ENCODE data around the gene BMP4.

- PRO-cap: no peak
These were observed 60.2 kb upstream of the FERMT2 start for GRCh38 chr14:53010893-53011662.

DNA sequence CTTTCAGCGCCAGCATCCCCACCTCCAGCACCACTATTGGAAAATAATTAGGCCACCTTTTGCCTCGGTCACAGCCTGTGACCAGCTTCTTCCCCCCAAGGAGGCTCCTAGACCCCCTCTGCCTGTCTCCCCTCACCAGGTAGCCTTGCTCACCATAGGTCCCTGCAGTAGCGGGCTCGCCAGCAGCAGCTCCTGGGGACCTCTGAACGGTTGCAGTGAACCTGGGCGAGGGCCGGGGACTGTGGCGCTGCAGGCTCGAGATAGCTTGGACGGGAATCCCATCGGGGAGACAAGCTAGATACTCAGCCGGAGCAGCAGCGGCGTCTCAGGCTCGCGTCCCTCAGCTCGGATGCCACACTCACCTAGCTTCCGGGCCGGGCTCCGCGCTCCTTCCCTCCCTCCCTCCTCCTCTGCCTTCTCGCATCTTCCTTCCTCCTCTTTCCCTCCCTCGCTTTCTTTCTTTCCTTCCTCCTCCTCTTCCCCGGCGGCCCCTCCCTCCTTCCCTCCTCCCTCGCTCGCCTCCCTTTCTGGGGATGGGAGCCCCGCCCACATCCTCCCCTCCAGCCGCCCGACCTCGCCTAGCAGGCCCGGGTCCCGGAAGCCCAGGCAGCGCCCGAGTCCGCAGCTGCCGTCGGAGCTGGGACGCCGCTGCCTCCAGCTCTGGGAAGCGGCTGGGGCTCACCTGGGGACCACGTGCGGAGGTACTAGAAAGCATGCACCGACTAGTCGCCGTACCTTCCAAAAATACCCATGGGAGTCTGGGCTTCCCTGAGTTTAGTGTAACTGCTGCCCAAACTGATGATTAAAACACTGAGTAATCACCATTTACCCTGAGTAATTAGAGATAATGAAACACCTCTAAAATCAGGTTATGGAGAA, at the start of gene BMP4:
Gene BMP4 (minus strand): TSS at position 429 of the 879 bp plus-strand sequence.
- PRO-cap: no peak

DNA sequence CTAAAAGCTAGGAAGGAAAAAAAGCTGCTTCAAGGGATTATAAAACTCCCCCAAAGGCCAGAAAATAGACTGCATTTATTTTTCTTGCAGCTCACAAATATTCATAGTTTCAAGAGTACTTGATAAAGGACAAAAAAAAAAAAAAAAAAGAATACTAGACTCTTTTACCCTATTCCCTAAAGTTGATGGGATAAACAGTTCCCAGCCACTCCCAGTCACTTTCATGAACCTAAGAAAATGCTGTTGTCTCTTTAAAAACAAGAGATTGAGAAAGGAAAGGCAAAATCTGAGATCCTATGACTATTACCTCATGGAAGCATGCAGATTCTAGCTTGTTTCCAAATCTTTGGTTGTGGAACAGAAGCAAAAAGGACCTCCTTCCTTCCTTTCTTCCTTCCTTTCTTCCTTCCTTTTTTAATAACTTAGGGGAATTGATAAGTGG, 128.8 kb upstream of the BMP4 start:
- PRO-cap: no peak

GRCh38 chr14:54576008-54577311, 9.5 kb downstream of the SAMD4A start:
- PRO-cap: no peak

GRCh38 chr14:54608198-54608825, 41.4 kb downstream of the SAMD4A start:
- PRO-cap: no peak

GRCh38 chr14:54648218-54648749, 81.4 kb downstream of the SAMD4A start:
- PRO-cap: no peak

GRCh38 chr14:54685922-54687089, 119.4 kb downstream of the SAMD4A start:
- PRO-cap: no peak

GRCh38 chr14:54706412-54706993, 139.6 kb downstream of the SAMD4A start:
- PRO-cap: no peak

DNA sequence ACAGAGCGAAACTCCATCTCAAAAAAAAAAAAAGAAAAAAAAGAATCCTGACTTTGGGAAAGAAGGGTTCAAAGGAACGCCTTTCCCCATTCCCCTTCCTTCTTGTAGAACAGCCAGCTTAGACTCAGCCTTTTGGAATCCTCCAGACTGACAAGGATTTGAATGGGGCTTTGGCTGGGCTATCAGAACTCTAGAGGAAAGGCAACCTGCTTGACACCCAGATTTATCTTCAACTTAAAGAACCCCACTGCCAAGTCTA, 152.0 kb downstream of the SAMD4A start:
- PRO-cap: no peak

- PRO-cap: unidirectional peak, minus-strand start at chr14:54773314; bidirectional peak, plus-strand start at chr14:54773678, minus-strand start at chr14:54773515
These were observed 129.4 kb downstream of the GCH1 start for GRCh38 chr14:54772949-54773996.

DNA sequence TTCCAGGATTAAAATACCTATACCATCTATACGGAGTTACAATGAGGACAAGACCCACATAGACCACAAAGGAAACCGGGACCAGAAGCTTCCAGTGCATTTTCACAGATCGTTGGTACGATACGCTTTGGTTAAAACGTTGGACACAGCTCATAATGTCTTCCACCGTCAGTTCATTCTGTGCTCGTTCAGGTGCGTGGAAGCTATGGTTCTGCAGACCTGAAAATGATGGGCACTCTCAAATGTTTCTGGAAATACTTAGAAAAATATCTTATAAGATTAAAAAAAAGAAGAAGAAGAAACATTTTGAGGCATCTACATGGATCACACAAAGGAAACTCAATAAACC, 59.8 kb downstream of the GCH1 start:
- PRO-cap: no peak

- PRO-cap: no peak
These were observed 56.5 kb upstream of the GCH1 start for GRCh38 chr14:54959172-54959531.

DNA sequence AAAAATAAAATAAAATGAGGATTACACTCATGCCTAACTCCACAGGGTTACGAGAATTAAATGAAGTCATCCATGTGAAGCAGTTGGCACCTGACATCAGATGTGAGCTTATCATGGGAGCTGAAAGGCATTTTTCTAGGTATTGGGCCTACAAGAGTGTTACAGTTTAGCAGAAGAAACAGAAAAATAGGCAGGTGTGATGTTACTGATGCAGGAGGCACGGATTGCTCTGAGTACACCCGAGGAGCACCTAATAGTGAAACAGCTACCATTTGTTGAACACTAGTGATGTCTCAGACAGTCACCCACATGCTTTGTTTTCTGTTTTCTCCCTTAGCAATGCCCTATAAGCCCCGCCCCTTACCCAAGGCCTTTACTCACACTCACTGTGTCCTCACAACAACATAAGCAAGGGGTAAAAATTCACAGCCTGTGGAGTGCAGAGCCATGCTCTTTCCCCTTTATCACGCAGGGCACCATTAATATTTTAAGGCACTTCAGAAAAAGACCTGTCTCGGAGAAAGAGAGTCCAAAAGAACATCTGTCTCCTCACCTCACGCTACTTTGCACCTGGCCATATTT, 25.7 kb downstream of the MAPK1IP1L start:
- PRO-cap: no peak

- PRO-cap: no peak
These were observed 13.7 kb upstream of the LGALS3 start for GRCh38 chr14:55115347-55115740.

DNA sequence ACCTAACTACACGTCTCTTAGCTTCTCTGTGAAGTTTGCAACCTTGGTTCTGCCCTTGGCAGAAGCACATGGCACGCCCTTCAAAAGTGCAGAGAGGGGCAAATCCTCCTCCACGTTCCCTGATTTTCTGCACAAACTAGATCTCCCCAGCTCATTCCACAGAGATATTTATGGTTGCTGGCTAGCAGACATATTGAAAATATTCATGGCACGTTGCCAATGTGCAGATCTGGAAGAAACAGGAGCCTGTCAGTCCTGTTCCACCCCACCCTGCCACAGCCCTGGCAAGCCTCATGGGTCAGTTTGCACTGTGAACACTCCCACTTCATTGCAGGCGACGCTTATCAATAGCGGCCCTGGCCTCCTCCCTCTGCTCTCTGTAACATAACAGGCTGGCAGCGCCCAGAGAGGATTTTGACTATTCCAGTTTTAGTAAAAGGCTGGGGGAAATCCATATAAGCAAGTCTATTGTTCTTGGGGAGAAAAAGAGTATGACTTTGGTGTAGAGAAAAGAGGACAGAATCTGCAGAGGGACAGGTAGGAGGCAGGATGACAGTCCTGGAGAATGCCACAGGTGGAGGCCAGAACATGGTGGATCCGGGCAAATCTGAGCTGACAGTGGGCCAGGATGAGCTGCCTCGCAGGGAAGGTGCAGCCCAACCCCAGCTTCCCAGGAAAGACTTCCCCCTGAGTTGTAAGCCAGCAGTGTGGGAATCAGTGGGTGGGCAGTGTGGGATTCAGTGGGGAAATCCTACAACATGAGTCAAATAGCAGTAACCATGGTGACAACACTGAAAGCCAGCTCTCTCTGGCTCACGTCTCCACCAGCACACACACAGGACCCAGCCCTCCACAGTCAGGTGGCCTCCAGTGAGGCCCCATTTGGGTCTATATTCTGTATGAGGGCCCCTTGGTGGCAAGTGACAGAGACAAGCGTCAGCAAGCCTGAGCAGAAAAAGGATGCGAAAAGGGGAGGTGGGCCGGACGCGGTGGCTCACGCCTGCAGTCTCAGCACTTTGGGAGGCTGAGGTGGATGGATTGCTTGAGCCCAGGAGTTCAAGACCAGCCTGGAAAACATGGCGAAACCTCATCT, 6.2 kb upstream of the LGALS3 start:
- PRO-cap: no peak

DNA sequence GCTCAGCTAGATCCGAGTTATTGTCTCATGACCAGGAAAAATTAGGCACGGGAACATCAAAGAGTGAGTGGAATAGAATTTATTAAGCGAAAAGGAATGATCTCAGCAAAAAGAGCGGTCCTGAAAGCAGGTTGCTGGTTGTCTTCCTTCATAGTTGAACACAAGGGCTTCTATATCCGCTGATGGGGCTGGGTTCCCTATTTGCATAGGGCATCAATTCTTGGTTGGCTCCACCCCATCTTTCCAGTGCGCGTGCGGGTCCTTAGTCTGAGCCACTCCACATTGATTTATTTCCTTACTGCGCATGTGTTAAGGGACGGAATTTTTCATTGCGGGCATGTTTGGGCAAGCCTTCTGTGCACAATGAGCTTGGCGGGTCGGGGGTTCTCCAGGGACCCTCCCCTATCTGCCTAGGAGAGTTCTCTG, 21.2 kb upstream of the DLGAP5 start:
- PRO-cap: no peak

DNA sequence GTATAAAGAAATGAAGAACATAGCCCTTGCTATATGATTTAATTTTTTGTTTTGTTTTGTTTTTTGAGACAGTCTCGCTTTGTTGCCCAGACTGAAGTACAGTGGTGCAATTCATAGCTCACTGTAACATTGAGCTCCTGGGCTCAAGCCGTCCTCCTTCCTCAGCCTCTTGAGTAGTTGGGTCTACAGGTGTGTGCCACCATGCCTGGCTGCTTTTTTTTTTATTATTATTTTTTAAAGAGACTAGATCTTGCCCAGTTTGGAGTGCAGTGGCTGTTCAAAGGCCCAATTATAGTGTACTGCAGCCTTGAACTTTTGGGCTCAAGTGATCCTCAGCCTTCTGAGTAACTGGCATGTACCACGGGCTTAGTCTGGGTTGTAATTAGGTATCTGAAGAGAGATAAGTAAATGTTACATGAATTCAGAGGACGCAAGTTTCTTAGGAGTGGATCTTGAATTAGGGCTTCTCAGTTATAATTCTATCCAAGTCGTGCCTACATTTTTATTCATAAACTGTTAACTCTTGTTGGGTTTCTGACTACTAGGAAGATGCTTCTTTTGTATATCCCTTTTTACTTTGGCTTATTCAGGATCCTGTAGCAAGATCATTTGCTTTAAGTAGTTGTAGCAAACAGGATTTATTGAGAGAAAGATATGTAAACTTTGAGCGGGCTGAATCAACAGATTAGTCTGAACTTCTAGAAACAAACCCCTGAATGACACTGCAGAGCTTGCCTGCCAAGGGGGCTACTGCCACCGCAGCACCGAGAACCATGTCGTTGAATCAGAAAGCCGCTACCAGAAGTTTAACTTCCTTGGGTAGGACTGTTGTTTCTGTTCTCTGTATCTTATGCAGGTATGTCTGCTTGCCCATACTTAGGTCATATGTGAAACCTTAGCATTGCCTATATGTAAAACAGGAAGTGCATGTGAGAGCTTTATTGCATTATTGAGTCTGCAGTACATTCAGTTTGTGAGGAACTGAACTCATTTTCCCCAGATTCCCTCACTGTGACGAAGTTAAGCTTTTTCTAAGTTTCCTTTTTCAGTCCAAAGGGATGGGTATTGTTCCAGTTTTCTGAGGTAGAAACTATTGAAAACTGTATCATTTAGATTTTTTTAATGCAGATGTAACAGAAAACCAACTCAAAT, 6.4 kb downstream of the FBXO34 start:
- PRO-cap: no peak

DNA sequence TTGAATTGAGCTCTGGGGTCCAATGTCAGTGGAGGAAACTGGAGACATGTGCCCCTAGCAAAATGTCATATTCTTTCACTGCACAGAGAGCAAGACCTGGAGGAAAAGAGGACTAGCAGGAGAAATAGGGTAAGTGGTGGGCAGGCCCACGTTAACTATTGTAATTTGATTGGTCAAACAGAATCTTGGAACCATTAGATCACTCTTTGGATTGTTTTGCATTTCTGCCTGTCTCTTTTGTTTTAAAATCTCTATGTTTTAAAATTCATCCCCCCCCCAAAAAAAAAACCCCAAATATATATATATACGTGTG, 113.9 kb upstream of the PELI2 start:
- PRO-cap: no peak

DNA sequence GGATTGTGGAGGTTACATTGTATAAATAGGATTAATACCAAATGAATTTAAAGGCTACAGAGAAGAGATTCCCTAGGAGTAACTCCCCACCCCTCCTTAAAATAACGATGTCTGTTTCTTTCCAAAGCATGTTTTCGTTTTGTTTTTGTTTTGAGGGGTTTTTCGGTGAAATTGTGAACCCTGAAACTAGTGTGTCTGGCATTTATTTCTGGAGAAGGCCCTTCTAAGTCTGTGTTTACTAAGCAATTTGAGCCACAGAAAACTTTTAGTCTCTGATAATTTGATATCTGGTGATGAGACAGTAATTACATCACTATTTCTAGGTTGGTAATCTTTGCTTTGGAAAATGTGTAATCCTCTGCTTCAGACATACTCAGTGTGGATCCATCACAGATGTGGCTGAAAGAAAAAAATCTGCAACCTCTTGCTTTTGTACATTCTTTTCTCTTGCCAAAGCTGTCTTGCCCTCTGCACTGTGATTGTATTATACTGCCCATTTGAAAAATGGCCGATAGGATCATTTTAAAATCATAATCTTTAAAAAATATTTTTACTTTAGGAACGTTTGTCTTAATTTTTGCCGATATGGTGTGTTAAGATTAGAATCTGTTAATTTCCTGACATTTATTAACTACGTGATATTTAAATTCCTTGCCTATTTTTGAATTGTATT, 78.0 kb downstream of the PELI2 start:
- PRO-cap: no peak

DNA sequence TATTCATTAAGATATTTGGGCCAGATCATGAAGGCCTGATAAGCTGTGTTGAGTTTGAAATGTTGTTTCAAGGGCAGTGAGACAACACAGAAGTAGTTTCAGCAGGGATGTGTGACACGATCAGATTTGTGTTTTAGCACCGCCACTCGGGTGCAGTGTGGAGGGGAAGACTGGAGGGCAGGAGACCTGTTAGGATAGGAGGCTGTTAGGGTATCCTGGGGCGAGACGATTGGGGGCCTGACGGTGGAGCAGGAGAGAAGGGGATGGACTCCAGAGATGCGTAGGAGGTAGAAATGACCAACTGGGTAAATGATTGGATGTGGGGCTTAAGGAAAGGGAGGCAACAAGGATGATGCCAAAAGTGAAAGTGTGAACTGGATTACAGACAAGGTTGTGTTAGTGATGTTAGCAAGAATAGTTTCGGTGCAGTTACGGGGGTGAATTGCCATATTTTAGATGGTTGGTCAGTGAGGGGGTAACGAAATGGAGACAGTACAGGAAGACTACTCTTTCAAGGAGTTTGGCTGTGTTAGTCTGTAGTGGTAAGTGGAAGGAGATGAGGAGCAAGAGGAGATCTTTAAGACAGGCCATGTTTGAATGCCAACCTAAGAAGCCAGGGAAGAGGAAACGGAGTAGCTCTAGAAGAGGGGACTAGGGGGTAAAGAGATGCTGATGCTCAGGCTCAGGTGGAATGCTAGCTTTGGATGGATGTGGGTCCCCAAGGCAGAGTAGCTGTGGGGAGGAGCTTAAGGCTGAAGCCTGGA, 122.0 kb downstream of the PELI2 start:
- PRO-cap: no peak

All from neural crest cell (in vitro differentiated cells).